Duodenum (tissue), 1 donor: ENCODE measurements around a stretch of chr10.

GRCh38 chr10:30819610-30819963 lies 190.0 kb upstream of the LYZL2 start:
- PRO-cap, result no peak

DNA sequence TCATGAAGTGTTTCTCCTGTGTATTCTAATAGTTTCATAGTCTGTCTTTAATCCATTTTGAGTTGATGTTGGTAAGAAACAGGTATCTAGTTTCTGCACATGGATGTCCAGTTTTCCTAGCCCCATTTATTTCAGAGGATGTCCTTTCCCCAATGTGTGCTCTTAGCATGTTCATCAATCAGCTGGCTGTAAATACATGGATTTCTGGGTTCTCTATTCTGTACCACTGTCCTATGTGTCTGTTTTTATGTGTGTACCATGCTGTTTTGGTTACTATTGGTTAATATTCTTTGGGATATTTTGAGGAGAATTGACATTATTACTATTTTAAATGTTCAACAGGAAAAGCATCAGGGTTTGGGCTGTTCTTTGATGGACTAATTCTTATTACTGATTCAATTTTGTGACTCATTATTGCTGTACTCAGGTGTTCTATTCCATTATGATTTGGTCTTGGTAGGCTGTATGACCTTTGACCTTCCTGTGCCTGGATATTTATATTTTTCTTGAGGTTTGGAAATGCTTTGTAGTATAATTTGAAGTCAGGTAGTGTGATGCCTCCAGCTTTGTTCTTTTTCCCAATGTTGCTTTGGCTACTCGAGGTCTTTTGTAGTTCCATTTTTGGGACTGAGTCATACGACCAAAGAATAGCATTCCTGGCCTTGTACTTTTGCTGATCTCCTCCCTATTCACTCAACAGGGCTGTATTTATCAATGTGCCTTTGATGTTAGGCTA lies 74.0 kb downstream of the ZNF438 start:
- PRO-cap, result no peak

DNA sequence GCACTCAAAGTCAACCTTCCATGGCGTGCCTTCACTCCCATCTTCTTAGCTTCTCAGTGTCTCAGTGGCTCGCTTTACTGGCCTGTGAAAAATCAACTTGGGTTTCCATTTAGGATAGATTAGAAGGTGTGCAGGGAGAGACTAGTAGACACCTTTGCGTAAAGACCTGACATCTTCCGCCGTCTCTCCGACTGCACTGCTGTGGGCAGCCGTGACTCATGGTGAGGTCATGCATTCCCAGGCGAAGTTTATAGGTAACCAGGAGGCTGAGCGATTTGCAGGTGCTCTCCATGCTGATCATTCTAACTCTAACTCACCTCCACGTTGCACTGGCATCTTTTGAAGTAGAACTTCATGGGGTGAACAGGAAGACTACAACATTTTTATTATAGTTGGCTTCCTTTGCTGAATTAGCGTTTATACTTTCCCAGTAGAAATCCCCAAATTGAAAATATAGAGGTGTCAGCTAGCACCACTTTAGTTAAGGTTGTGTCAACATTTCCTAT lies 68.0 kb upstream of the ZNF438 start:
- PRO-cap, result no peak

- PRO-cap, result no peak
Measured at GRCh38 chr10:31361632-31362259, 42.7 kb downstream of the ZEB1 start.

GRCh38 chr10:31401622-31402455 lies 82.8 kb downstream of the ZEB1 start:
- PRO-cap, result no peak

DNA sequence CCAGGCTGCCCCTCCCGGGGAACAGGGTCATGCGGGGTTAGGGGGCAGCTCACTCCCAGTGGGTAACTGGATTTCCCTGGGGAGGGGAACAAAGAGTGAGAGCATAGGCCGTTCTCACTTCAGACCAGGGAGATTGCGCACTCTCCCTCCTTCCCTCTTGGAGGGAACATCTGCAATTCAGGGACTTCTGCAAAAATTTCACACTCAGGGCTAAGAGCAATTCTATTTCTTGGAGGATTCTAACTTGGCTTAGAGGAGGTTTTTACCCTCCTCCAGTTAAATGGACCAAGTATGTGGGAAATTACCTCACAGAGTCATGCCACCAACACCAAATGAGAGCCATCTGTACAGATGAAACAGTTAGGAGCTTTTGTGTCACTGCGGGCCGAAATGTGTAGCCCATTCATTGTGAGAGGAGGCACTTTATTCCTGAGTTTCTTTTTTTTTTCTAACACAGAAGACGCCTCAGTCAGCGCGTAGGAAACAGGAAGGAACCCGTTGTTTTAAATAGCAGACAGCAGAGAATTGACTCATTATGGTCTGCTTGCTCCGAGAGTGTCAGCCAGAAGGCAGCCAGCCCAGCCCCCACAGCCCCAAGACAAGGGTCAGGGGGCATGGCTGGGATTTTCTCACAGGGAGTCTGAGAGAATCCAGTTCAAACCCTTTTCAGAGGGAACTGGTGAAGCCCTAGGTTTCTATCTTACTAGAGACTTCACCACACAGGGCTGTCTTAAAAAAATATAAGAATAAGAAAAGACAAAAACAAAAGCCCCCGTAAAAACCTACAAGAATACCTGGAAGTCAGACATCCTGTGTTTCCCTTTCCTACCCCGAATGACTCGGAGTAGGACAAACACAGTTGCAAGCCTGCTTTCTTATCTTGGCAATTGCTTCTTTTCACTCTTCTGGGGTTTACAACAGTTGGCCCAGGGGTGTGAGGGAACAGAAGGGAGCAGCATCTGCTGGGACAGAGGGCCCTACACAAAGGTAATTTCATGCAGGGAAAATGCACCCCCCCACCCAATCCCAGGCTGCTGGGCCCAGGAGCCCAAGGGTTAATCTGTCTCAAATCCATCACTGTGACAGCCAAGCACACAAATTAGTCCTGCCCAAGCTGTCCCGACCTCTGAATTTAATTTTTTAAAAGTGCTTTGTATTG lies 220.9 kb downstream of the ARHGAP12 start:
- PRO-cap, result no peak

- PRO-cap, result no peak
Measured at GRCh38 chr10:31751313-31752019, 177.2 kb downstream of the ARHGAP12 start.

GRCh38 chr10:31754672-31755808 lies 173.6 kb downstream of the ARHGAP12 start:
- PRO-cap, result no peak

DNA sequence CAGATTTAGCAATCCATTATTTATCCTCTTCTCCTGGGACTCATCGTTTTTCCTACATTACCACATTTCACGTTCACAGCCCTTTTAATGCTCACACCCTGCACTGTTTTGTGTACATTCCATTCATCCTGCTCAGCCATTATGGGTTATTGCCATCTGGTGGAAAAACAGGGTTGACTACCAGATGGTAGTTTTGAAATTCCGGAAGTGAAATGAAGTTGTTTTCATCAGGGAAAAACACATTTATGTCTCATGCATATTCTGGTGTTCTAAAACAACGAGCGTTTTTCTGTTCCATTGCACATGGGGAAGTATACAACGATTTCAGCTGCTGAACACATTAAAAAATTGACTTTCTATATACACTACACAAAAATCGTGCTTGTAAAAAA lies 19.0 kb upstream of the ARHGAP12 start:
- PRO-cap, result no peak

DNA sequence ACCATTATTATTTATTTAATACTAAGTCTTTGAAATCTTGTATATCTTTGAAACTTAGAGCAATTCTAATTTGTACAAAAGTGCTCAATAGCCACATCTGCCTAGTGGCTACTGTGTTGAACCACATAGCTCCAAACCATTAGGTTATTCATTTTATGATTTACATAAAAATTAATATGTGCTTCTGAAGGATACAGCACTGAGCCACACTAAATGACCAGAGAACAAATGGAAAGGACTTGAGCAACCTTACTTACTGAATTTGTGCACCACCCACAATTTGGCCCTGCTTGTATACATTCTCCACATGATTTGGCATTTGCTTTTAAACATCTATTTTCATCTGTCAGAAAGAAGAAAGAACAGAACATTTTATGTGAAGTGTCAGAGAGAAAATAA lies 25.8 kb downstream of the ITGB1 start:
- PRO-cap, result no peak

DNA sequence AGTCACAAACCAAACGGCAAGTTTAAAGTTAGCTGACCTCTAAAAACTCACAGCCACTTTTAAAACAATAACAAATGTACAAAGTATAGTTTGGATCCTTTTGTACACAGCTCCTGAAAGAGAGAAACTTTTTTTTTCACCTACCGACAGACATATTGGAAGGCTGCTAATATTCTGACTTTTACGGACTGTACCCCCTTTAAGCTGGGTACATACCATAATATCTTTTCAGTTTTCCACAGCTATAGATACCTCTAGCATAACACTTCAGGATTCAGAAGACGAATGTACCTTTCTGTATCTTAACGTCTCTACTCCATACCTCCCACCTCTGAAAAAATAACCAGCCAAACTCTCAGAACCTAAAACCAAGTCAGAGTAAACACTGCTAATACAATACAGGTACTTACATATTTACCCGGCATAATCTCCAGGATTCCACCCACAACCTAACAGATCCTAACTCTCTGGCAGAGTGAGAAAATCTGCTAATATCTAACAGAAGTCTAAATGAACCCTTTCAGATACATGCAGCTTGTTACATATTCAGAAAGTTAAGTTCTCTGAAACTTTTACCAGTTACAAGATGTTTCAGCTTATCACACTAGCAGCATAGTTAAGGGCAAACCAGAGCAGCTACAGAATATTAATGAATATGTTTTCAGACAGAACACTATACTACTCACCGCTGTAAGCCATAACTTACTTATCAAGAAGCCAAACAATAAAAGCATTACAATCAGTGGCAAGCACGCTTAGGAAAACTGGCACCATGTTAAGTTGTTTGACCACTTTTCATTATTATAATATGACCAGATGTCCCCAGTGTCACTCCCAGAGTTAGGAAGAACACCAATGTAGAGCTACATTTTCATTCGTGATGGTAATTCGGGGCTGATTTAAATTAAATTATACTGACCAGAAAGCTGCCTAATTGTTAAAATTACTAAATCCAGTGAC lies 2.9 kb downstream of the ITGB1 start:
- PRO-cap, result no peak

GRCh38 chr10:33032778-33032999 lies 74.7 kb upstream of the ITGB1 start:
- PRO-cap, result no peak

GRCh38 chr10:33142405-33142911 lies 184.4 kb upstream of the ITGB1 start:
- PRO-cap, result no peak

GRCh38 chr10:33191236-33191483 lies 143.3 kb downstream of the NRP1 start:
- PRO-cap, result no peak

GRCh38 chr10:33233799-33234122 lies 100.7 kb downstream of the NRP1 start:
- PRO-cap, result no peak

GRCh38 chr10:34200596-34201069 lies 614.5 kb downstream of the PARD3 start:
- PRO-cap, result no peak

GRCh38 chr10:34780637-34781437 lies 34.3 kb downstream of the PARD3 start:
- PRO-cap, result no peak

DNA sequence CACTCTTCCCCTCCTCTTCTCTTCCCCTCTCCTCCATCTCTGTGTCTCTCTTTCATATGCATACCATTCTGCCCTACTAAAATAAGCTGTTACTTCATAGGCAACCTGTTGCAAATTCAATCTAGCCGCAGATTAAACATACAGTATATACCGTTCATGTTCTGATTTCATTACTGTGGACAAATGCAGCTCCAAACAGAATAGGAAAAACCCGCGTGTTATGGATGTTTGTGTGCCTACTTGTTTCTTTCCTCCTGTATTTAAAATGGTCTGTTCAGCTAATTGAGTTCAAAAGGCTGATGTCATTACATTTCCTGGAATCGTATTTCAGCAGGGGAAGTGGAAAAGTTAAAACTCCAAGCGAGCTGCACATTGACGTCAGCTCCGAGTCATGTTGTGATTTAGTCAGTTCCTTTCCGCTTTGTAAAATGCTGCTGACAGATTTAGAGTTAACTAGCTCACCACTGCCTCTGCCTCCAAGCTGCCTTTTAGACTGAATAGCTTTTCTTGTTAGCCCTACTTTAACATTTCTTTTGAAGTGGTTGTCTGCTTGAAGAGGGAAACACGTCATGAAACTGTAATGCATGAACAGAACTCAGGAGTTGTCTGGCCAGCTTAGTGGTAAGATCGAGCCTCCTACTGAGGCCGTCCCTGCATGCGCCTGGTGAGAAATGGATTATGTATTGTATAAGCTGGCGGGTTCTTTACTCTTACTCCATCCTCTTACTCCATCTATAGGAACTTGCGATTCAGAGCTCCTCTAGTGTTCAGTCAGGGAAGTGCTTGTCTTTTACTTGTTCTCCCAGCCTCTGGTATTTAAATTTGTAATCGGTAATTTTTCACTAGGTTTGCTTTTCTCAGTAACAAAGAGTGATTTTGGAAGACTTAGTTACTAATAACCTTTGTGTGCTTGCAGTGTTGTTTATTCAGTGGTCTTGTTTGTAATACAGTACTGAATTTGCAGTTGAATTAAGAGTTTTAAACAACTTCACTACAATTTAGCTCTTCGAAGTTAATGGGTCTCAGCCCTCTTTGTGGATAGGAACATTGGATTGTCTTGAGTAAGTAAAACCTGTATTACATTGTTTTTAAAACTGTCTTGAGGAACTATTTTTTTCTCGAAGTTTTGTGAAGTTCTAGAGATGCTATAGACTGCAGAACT lies 69.2 kb downstream of the CREM start:
- PRO-cap, result bidirectional peak, plus-strand start at position 464 of the sequence, minus-strand start at position 256 of the sequence; bidirectional peak, plus-strand start at position 763 of the sequence, minus-strand start at position 663 of the sequence

DNA sequence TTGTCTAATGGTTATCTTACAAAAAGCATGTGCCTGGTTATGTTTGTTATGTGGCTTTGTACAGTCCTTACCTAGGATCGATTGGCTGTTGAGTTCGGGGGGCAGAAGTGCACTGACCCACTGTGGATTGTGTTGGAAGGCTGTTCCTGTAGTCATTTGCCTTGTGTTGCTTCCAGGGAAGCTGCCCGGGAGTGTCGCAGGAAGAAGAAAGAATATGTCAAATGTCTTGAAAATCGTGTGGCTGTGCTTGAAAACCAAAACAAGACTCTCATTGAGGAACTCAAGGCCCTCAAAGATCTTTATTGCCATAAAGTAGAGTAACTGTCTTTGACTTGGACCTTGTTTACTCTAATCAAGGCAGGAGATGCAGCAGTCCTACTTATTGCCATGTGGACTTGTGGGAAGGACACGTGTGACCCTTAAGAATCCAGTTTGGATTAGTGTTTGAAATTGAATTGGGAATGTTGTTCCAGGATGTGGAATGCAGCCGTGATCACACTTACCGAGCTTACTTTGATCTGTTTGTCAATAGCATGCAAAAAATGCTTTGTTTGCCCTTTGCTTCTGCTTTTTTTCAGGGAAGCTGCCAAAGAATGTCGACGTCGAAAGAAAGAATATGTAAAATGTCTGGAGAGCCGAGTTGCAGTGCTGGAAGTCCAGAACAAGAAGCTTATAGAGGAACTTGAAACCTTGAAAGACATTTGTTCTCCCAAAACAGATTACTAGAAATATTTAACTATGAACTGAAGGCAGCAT lies 84.6 kb downstream of the CREM start:
- PRO-cap, result unidirectional peak, plus-strand start at position 638 of the sequence

DNA sequence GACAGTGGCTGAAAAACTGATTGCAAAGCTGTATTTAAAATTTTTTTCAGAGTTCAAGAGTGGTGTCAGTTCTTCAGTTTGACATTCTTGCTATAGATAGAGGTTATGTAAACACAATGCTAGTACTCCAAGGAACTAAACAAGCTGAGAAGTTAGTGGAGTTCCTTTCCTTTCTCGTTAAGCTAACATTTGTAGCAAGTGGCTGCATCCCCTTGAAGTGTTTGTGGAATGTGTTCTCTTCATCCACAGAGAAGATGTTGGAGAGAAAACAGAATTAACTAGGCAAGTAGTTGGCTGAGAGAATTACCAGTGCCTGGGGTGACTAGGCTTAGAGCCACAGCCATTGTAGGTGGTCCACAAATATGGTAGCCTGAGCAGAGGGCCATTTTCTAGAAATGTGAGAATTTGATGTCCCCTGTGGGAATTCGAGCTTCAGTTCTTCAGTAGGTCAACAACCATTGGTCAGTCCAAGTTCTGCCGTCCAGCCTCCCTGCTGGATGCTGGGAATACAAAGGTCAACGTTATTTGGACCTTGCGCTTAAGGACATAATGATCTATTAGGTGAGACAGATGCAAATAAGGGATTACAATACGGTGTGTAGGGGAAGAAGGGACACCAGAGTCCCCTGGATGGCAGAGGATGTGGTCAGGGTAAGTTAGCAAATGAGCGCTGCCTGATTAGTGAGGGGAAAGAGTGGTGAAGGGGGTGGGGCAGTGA lies 16.0 kb downstream of the CCNY start:
- PRO-cap, result no peak